Measurements from ENCODE around the genes ABCD2 and SLC2A13.

DNA sequence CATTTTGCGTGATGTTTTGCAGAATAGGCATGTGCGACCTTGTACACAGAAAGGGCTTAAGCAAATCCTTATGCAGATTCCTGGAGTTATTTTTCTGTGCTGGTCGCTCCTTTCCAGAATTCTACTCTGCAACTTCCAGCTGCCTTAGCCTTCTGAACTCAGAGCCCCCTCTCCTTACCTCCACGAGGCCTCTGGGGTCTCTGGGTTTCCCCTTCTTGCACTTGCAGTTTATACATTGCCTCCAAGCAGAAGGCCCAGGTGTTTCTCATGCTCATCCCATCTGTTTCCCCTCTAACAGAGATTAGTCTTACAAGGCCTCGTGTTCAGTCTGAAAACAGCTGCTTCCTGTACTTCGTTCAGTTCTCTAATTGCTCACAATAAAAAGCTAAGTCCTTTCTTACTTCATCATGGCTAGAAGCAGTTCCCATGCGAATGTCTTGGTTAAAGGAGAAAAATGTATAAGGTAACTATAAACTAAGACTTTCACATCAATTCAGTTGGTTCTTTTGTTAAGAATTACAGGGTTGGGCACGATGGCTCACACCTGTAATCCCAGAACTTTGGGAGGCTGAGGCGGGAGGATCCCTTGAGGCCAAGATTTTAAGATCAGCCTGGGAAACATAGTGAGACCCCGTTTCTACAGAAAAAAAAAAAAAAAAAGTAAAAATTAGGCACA lies 134.3 kb upstream of the FGD4 start:
- RRBS, result no CpG with 5 or more reads among the region's 10 CpGs

GRCh38 chr12:32270732-32271786 lies 128.3 kb upstream of the FGD4 start:
- RRBS, result no CpG with 5 or more reads among the region's 11 CpGs

DNA sequence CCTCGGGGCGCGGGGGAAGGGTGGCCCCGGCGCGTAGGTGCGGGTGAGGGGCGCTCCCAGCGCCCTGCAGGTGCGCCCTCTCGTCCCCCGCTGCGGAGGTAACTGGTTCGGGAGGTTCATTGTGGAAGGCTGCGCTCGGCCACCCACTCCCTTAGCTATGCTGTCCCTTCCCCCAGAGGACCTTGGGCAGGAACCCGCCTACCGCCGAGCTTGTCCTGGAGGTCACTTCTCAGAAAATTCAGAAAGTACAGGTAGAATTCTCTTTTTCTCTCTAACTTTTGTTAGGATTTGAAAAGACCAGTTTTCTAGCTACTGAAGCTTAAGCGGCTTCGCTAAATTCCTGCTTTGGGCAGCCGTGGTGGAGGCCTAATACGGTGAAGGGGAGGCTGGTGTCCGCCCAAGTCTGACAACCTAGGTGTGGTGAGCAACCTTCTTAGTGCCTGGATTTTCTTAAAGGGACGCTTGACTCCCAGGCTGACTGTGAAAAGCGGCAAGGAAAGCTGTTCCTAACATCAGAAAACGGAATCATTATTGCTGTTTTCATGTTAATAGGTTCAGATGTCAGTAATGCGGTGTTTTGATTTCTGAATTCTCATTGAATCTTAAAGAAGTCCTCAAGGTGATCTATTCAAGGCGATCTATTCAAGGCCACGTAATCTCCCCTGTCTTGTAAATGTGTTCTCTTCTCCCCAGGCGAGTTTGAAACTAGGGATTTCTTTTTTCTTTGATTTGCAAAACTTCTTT lies 781 bp downstream of the FGD4 start:
- RRBS, result no CpG with 5 or more reads among the region's 31 CpGs

GRCh38 chr12:32546909-32547678 lies 132.0 kb upstream of the DNM1L start:
- RRBS, result no CpG with 5 or more reads among the region's 1 CpG

- RRBS, result no CpG with 5 or more reads among the region's 6 CpGs
Measured at GRCh38 chr12:32550356-32550641, 128.8 kb upstream of the DNM1L start.

DNA sequence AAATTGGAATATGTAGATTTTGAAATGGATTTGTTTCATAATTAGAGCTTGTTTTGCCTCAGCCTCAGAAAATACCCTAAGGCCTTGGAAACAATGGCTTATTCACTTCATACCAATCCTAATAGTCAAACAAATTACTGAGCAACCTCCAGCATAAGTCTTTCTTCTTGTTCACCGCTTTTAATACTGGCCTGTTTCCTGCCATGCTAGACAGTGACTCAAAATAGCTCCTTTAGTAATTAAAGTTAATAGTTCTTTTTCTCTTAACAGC lies 110.9 kb upstream of the DNM1L start:
- RRBS, result no CpG with 5 or more reads among the region's 1 CpG

GRCh38 chr12:32581635-32582462 lies 97.3 kb upstream of the DNM1L start:
- RRBS, result no CpG with 5 or more reads among the region's 5 CpGs

DNA sequence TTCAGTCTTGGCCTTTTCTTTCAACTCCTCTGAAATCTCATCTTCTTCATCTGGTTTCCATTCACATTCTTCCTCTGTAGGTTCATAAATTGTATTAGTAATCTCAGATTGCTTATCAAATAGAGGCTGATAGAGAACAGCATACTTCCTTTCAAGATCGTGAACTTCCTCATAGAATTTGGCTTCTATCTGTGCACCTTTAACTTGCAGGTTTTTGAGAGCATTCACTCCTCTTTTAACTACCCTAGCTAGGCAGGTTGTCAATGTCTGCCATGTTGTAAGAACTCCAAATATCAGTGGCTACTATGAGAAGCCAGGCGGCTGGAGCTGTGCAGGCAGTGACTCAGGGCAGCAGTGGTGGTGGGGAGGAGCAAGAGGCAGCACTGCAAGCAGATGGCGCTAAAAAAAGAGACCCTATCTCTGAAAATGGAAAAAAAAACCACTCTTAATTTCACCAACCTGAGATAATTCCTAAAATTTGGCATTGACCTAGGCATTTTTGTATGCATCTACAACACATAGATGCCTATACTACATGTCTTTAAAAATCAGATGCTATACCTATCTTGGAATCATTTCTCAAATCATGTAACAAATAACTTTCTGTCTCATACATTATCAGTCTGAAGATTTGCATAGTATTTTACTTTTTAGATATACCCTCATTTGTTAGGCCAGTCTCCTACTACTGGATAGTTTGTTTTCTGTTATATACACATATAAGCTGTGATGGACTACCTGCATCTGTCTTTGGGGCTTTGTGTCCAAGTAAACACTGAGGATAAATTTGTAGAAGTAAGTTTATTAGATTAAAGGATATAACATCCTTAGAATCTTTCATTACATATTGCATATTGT lies 28.4 kb downstream of the YARS2 start:
- RRBS, result no CpG with 5 or more reads among the region's 3 CpGs

GRCh38 chr12:32987237-32987580 lies 90.6 kb upstream of the PKP2 start:
- RRBS, result no CpG with 5 or more reads among the region's 4 CpGs

DNA sequence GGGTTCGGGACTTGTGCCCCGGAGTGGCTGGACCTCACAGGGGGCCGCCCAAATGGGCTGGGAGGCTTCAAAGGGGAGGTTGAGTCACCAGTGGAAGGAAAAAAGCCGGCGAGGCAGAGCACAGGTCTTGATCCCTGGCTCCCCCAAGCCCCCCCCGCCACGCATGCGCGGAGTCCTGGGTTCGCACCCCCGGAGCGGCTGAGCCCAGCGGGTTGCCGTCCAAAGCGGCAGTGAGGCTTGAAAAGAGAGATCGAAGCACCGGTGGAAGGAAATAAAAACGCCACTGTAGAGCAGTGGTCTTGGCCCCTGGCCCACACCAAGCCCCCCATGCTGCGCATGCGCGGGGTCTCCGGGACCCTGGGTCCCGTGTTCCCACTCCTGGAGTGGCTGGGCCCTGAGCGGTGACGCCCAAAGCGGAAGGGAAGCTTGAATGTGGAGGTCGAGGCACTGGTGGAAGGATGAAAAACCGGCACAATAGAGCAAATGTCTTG lies 313.6 kb downstream of the ALG10 start:
- RRBS, result 44% methylated on average over 19 of the region's 28 CpGs

GRCh38 chr12:34347164-34347872 lies 325.0 kb downstream of the ALG10 start:
- RRBS, result 47% methylated on average over 1 of the region's 44 CpGs

- RRBS, result no CpG with 5 or more reads among the region's 1 CpG
Measured at GRCh38 chr12:38892591-38892857, 12.9 kb downstream of the CPNE8 start.

DNA sequence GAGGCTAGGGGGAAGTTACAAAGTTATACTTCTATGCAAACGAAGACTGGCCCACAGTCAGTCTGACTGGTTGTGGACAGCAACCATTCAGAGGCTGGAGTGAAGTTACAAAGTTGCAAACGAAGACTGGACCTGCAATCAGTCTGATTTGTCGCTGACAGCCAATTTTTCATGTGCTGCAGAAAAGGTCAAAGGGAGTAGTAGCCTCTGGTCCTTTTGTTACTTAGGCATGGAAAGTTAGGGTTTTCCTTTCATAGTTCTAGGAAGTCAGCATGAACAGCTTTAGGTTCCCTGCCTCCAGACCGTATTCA lies 78.0 kb upstream of the CPNE8 start:
- RRBS, result no CpG with 5 or more reads among the region's 4 CpGs

- RRBS, result 17% methylated on average over 1 of the region's 26 CpGs
Measured at GRCh38 chr12:39619634-39620645, at the start of gene ABCD2. ABCD2 (minus strand) TSS chr12:39619803.

DNA sequence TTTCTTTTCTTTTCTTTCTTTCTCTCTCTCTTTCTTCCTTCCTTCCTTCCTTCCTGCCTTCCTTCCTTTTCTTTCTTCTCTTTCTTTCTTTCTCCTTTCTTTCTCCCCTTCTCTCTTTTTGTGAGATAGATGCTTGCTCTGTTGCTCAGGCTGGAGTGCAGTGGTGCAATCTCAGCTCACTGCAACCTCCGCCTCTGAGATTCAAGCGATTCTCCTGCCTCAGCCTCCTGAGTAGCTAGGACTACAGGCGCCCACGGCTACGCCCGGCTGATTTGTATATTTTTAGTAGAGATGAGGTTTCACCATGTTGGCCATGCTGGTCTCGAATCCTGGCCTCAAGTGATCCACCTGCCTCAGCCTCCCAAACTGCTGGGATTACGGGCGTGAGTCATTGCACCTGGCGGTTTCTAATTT lies 186.4 kb downstream of the C12orf40 start:
- RRBS, result no CpG with 5 or more reads among the region's 10 CpGs

GRCh38 chr12:39839073-39839581 lies 213.1 kb downstream of the C12orf40 start:
- RRBS, result no CpG with 5 or more reads among the region's 7 CpGs

DNA sequence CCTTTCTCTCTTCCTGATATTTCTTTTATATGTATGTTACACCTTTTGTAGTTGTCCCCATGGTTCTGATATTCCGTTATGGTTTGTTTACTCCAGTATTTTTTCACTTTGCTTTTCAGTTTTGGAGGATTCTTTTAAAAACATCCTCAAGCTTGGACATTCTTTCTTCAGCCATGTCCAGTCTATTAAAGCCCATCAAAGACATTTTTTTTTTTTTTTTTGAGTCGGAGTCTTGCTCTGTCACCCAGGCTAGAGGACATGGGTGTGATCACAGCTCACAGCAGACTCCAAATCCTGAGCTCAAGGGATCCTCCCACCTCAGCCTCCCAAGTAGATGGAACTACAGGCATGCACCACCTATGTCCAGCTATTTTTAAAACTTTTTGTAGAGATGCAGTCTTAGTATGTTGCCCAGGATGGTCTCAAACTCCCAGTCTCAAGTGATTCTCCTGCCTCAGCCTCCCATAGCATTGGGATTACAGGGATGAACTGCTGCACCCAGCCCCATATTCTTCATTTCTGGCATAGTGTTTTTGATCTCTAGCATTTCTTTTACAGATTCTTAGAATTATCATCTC lies 31.8 kb downstream of the SLC2A13 start:
- RRBS, result no CpG with 5 or more reads among the region's 2 CpGs

GRCh38 chr12:40105389-40106513 lies at the start of gene SLC2A13:
SLC2A13 (minus strand) TSS chr12:40106081.
- RRBS, result 2% methylated on average over 46 of the region's 117 CpGs

GRCh38 chr12:40223974-40224368 lies 826 bp upstream of the LRRK2 start:
- RRBS, result no CpG with 5 or more reads among the region's 2 CpGs

- RRBS, result no CpG with 5 or more reads among the region's 3 CpGs
Measured at GRCh38 chr12:40293000-40293420, 68.2 kb downstream of the LRRK2 start.